Kidney (tissue), 2 donors: ENCODE measurements around the gene MYO15A.

DNA sequence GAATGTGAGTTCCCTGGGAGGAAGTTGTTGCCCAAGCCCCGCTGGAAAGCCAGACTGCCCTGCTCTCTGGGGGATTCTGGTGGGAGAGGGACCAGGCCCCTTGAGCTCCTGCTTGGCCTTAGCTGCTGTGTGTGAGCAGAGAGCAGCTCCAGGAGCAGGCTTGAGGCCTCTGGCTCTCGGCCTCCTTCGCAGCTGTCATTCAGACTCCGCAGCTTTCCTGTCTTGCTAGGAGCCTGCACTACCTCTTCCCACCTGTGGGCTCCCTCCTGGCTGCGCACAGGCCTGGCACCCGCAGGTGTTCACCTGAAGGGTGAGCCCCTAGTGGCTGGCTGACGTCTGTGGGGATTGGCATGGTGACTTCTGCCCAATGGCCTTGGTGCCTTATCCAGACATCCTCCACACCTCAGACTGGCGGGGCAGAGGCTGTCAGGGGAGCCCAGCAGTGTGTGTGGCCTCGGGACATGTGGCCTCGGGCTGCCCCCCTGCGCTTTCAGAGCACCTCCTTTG is 84.9 kb downstream of the NT5M start:
- PRO-cap, result no peak
- RRBS, result no CpG with 5 or more reads among the region's 11 CpGs

- PRO-cap, result no peak
- RRBS, result no CpG with 5 or more reads among the region's 11 CpGs
Measured at GRCh38 chr17:17480239-17481095, 3.7 kb downstream of the MED9 start.

GRCh38 chr17:17487074-17487547 is 9.1 kb downstream of the RASD1 start:
- PRO-cap, result no peak
- RRBS, result no CpG with 5 or more reads among the region's 17 CpGs

DNA sequence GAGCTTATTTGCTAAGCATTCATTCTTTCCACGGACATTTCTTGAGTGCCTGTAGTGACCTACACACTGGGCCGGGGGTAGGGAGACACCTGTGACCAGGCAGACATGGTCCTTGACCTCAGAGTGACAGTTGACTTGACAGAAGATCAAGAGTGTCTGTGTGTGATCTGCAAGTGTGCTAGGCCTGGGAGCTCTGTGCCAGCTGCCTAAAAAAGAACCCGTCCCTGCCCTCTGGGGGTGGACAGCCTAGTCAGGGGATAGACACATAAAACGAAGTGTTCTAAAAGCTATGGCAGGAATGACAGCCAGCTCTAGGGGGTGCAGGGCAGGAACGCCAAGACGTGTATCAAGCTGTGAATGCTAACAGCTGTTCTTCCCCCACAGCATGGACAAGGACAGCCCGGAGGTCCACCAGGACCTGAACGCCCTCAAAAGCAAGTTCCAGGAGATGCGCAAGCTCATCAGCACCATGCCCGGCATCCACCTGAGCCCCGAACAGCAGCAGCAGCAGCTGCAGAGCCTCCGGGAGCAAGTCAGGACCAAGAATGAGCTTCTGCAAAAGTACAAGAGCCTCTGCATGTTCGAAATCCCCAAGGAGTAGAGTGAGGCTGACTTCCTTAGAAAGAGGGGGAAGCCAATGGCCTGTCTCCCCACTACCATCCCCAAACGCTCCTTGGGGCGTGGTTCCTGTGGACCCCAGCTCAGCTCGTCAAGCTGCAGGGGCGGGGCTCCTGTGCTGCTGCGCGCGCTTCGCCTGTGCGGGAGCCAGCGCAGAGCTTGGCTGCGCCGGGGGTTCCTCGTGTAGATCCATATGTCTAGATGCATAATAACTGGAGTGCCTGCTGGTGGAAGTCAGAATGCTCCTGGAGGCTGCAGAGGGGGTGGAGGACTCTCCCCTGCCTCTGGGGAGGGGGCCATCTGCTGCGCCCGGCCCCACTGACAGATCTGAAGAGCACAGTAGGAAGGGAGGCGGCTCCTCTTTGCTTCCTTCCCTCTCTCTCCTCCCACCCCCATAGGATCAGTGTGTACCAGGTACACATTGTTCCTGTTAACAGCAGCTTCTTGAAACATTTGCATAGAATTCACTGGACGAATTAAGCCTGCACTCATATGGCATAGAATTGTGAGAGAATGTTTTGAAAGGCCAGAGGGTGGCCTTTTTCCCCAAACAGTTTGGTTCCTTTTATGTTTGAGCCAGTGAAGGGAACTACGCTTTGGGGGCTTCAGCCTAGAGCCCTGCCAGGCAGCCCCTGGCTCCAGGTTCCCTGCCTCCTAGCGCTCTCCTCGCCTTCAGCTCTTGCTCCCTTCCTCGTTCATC is 4.8 kb downstream of the RASD1 start:
- PRO-cap, result no peak
- RRBS, result 96% methylated on average over 7 of the region's 34 CpGs

DNA sequence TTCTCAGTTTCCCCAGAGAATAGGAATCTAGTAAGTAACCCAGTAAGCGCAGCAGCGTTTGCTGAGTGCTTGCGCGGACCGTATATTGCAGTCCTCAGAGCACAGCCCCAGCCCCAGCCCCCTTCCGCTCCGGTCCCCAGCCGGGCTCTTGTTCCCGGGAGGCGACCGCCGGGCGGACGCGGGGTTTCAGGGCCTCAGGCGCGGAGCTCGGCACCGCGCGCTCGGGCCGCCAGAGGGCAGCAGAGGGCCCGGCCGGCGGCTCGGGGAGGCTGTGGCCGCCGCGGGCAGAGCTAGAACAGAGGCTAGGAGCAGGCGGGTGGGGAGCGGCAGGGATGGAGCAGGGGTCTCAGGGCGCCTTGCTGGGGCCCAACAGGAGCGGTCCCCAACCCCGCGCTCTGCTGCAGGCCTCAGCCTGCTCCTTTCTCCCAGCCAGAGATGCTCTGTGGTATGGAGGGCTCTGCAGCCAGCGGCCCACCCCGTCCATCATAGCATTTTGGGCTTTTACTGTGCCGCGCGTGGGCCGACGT is 618 bp upstream of the RASD1 start:
- PRO-cap, result bidirectional peak, plus-strand start at position 302 of the sequence, minus-strand start at position 150 of the sequence
- RRBS, result under 1% methylated on average over 11 of the region's 43 CpGs

GRCh38 chr17:17497277-17497476 is 982 bp upstream of the RASD1 start:
- PRO-cap, result no peak
- RRBS, result no CpG with 5 or more reads among the region's 2 CpGs

- PRO-cap, result no peak
- RRBS, result no CpG with 5 or more reads among the region's 8 CpGs
Measured at GRCh38 chr17:17537798-17538208, 41.6 kb upstream of the RASD1 start.

DNA sequence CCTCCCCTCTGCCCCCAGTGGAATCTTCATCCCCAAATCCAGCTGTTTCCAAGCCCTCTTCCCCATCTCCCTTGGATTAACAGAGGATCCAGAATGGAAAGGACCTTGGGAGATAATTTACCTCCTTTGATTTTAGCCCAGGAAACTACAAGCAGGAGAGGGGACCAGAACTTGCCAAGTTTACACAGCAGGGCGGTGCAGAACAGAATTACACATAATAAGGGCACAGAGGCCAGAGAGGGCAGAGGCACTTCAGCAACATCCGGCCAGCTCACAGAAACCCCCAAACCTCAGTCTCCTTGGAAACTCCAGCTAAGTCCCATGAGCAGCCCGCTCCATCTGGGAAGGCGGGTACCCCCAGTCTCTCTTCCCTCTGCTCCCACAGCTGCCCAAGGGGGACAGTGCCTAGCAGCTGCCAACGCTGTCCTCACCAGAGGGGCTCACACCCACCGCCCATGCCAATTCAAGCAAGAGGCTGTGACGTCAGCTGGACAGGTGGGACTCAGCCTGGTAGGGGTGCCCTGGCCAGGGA is 27.1 kb downstream of the PEMT start:
- PRO-cap, result no peak
- RRBS, result no CpG with 5 or more reads among the region's 7 CpGs

DNA sequence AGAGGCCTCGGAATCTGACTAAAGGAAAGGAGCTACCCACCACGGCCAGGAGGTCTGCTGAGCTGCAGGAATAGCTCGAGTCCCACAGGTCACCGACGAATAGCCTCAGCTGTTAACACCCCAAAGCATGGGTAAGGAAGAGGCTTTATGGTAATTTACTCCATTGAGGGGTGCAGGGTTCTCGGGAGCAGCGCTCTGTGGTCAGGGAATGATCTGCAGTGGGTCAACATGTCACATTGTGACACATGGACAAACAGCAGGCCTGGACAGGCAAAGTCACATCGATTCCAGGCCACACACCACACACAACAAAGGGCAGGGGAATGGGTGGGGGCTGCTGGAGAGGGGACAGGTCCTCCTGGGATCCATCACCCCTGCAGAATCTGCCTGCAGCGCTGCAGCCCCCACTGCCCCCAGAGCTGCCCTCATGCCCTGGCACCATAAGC is 9.3 kb downstream of the PEMT start:
- PRO-cap, result no peak
- RRBS, result no CpG with 5 or more reads among the region's 9 CpGs

DNA sequence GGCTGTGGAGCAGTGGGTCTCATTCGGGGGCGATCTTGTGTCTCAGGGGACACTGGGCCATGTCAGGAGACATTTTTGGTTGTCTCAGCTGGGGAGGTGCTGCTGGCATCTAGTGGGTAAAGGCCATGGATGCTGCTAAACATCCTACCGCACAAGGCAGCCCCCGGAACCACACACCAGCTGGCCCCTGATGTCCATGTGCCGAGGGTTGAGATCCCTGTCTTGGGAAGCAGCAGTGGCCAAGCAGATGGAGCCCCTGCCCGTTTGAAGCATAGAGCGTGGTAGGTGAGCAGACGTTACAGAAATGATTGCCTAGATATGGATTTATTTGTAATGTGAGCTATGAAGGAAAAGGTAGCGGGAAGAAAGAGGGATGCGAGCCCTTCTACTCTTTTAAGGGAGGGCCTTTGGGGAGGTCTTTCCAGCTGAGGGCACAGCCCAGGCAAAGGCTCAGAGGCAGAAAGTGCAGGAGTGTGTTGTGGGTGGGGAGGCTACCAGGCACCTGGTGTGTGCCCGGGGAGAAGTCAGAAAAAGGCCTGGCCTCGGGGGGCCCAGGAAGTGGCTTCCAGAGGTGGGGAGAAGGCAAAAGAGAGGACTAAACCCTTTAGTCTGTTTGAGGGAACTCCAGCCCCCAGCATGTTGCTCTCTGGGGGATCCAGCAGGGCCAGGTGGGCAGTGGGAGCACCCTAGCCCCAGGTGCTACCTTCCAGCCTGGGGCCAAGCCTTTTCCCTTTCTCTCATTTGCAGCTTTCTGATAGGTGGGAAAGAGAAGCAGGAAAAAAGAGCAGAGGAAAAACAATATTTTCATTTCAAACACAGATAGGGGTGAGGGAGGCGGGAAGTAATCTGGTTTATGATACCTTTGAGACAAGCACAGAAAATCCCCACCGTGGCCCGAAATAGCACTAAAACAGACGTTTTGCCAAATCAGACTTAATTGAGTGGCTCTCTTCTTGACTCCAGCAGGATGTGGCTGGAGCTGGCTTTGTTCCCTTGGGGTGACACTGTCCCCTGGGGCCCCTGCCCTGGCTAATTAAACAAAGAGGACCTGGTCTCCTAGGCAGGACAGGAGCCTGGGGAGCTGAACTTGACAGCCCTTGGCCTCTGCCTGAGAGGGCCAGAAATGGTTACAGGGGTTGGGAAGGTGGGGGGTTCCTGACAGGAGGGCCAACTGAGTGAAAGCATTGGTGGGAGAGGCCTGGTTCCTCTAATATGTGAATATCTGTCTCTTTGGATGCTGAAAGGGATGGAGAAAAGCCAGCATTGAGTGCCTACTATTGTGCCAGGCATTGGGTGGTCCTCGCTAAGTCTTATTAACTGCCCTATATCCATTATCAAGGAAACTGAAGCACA is 10.3 kb downstream of the RAI1 start:
- PRO-cap, result no peak
- RRBS, result no CpG with 5 or more reads among the region's 17 CpGs

- PRO-cap, result bidirectional peak, plus-strand start at chr17:17714045, minus-strand start at chr17:17713933
- RRBS, result no CpG with 5 or more reads among the region's 8 CpGs
Measured at GRCh38 chr17:17713650-17714320, 32.5 kb downstream of the RAI1 start.

GRCh38 chr17:17782635-17783067 is 54.1 kb downstream of the SREBF1 start:
- PRO-cap, result unidirectional peak, plus-strand start at chr17:17782718
- RRBS, result 0% methylated on average over 1 of the region's 41 CpGs

- PRO-cap, result no peak
- RRBS, result no CpG with 5 or more reads among the region's 11 CpGs
Measured at GRCh38 chr17:17816052-17816366, 20.8 kb downstream of the SREBF1 start.

DNA sequence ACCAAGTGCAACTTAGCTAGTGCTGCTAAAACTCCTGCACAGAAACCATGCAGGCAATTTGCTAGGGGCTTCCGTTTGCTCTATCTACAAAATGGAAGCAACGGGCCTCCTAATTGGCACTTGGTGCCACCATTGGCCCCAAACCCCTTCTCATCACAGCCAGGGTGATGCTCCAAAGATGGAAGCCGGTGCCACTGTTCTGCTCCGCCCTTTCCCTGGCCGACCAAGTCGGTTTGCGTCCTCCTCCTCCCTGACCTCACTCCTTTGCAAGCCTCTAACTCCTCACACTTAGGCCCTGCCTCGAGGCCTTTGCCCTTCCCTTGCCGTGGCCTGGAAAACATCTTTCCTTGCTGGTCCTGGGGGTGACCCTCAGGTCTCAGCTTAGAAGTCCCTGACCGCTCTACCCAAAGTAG is 1.2 kb downstream of the SREBF1 start:
- PRO-cap, result no peak
- RRBS, result no CpG with 5 or more reads among the region's 10 CpGs

GRCh38 chr17:17876879-17877477 is 40.2 kb upstream of the SREBF1 start:
- PRO-cap, result no peak
- RRBS, result no CpG with 5 or more reads among the region's 6 CpGs

GRCh38 chr17:17983376-17983955 is 10.8 kb downstream of the DRC3 start:
- PRO-cap, result no peak
- RRBS, result no CpG with 5 or more reads among the region's 9 CpGs

DNA sequence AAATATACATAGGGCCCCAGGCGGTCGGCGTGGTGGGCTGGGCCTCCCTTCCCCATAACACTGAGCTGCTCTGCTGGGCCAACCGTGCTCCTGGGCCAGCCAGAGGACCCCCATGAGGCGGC is at the start of gene MYO15A:
Gene MYO15A (plus strand): TSS at position 85 of the 122 bp plus-strand sequence.
- PRO-cap, result no peak
- RRBS, result no CpG with 5 or more reads among the region's 5 CpGs

DNA sequence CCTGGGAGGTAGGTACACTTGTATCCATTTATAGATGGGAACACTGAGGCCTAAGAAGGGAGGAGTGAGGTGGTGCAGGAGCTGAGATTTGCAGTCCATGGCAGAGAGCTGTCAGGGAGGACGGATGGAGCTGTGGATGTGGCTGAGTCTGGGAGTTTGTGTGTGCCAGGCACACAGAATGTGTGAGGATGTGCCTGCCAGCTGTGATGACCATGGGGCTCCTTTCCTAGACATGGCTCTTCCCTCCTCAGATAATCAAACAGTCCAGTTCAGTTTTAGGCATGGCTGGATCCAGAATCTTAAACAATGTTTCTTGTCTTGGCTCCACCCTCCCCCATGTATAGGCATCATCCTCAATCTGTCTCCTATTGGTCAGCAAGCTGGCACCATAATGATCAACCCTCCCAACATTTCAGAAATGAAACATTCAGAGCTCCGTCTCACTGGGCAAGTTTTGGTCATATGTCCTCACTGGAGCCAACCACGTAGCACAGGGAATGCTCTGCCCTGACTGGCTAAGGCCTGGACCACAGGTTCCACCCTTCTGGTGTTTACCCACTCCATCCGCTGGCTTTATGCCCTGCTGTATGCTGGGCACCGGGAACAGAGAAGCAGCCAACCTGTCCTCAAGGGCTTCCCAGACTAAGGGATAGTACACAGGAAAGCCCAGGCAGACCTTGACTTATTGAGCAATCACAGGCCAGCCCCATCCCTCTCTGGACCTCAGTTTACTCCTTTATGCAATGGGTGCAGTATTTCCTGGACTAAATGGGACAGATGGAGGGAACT is 20.4 kb downstream of the MYO15A start:
- PRO-cap, result no peak
- RRBS, result no CpG with 5 or more reads among the region's 5 CpGs

- PRO-cap, result unidirectional peak, minus-strand start at chr17:18186806
- RRBS, result no CpG with 5 or more reads among the region's 8 CpGs
Measured at GRCh38 chr17:18186254-18187301, 3.0 kb downstream of the ALKBH5 start.

GRCh38 chr17:18207632-18207996 is 17.8 kb upstream of the LLGL1 start:
- PRO-cap, result no peak
- RRBS, result no CpG with 5 or more reads among the region's 2 CpGs